Hematopoietic multipotent progenitor cell (in vitro differentiated cells): ENCODE results near the genes MSL3 and CA5B.

- CAGE, long polyA plus RNA: start-site peak on the plus strand at chrX:11758221-11758238, 137 reads
Measured at GRCh38 chrX:11757960-11759044, at the start of gene MSL3. TSS of gene MSL3 (plus strand) at chrX:11758237.

DNA sequence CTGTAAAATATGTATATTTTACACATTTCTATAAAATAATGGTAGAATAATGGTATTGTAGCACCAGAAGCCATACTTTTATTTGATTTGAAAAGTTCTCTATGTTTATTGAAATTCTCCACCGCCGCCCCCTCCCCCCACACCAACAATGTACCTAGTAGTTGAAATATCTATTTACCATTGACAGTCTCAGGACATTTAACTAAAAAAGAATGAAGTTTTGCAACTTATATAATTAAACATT, 59.2 kb upstream of the FRMPD4 start:
- CAGE, long polyA plus RNA: no peak

DNA sequence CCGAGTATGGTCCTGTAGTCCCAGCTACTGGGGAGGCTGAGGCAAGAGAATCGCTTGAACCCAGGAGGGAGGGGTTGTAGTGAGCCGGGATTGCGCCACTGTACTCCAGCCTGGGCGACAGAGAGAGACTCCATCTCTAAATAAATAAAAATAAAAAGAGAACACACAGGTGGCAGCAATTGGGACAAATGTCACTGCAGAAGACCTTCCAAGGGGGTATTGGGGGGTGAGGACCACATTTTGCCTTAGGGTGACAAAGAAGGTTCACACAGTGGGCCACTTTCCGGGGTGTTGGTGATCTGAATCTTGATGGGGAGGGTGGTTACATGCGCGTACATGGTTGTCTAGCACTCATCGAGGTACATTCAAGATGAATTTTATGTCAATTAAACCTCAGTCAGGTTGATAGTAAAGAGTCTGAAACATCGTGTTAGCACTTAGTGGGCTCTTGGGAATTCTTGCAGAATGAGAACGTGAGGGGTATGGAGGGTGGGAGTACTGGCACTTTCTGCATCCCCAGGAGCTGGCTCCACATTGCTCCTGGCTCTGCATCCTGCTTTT, 20.5 kb upstream of the TMSB4X start:
- CAGE, long polyA plus RNA: no peak

DNA sequence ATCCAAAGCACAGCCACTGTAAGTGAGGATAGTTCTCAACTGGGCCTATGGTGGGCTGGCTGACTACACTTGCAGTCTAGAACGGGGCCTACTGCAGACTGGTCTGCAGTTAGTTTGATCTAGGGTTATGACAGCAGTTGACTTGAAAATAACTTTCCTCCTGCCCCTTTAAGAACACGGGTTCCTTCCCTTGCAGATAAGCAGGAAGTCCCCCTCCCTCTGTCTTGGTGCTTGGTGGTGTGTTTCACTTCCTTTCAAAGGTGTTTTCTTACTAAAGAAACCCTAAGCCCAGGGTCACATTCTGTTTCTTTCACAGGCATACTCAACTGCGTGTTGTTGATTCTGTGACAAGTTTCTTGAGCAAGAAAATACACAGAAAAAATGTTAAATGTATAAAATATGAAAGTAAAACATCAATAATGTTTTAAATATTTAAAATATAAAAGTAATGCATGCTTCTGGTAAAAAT, 18.0 kb upstream of the TMSB4X start:
- CAGE, long polyA plus RNA: no peak

- CAGE, long polyA plus RNA: no peak
Measured at GRCh38 chrX:12977190-12977736, 2.4 kb downstream of the TMSB4X start.

DNA sequence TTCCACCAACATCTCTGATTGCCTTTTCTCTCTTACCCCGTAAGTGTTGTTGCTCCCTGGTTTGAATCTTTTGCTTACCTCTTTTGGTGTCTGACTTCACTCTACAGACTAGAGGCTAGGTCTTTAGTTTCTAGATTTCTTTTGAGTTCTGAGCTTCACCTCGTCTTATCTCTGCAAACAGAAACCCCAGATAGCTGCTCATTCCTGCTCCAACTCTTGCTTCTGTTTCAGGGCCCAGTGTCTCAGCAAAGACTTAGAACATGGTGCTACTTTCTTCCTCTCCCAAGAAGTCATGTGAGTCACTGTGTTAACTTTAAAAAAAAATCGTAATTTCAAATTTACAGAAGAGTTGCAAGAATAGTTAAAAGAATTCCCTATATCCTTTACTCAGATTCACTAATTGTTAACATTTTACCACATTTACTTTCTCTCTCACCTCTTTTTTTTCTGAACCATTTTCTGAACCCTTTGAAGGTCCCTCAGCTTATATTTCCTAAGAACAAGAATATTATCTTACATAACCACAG, 11.6 kb downstream of the TMSB4X start:
- CAGE, long polyA plus RNA: no peak

GRCh38 chrX:13033227-13033477, 11.3 kb downstream of the FAM9C start:
- CAGE, long polyA plus RNA: no peak

DNA sequence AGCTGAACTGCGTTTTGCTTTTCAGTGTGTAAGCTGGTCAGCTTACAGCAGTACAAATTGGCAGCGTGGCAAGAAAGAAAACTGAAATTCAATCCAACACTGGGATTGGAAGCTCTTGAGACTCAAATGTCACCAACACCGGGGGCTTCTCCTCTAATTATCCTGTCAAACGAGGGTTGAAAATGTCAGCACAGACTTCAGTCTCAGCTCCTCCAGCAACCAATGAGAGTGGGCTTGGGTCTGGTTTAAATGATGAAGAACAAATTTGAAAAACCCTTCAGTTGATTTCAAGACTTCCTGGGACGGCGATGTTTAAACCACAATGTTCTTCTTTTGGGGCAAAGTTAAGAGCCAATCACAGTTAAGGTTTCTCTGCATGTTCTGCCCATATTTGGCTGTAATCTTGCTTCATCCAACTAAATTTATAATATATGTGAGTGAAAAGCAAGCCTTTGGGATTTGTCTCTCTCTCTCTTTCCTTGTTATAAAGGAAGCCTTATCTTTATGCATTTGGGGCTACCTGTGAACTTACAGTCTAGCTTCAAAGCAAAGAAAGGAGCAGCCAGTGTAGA, 46.6 kb upstream of the FAM9C start:
- CAGE, long polyA plus RNA: no peak

GRCh38 chrX:13092176-13092984, 48.0 kb upstream of the FAM9C start:
- CAGE, long polyA plus RNA: no peak

DNA sequence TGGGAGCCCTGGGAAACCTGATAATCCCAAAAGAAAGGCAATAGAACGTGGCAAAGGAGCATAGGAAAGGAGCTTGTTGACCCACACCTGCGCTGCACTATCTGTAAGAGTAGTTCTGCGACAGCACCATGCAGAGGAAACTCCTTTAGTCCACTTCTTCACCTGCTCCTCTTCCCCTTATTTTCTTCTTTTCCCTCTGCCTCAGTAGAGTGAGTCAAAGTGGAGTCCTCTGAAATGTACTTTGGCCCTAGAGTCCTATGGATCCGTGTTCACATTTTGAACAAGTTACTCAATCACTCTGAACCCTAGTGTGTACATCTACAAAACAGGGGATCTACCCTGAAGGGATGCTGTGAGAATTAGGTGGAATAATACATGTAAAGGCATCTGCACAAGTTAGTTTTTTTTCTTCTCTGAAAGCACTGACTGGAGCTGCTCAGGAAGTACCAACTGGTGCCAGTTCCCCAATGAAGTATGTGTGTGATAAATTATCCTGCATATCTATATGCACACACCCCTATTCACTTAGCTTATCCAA, 118.4 kb upstream of the FAM9C start:
- CAGE, long polyA plus RNA: no peak

- CAGE, long polyA plus RNA: no peak
Measured at GRCh38 chrX:13516863-13517175, 52.6 kb upstream of the EGFL6 start.

DNA sequence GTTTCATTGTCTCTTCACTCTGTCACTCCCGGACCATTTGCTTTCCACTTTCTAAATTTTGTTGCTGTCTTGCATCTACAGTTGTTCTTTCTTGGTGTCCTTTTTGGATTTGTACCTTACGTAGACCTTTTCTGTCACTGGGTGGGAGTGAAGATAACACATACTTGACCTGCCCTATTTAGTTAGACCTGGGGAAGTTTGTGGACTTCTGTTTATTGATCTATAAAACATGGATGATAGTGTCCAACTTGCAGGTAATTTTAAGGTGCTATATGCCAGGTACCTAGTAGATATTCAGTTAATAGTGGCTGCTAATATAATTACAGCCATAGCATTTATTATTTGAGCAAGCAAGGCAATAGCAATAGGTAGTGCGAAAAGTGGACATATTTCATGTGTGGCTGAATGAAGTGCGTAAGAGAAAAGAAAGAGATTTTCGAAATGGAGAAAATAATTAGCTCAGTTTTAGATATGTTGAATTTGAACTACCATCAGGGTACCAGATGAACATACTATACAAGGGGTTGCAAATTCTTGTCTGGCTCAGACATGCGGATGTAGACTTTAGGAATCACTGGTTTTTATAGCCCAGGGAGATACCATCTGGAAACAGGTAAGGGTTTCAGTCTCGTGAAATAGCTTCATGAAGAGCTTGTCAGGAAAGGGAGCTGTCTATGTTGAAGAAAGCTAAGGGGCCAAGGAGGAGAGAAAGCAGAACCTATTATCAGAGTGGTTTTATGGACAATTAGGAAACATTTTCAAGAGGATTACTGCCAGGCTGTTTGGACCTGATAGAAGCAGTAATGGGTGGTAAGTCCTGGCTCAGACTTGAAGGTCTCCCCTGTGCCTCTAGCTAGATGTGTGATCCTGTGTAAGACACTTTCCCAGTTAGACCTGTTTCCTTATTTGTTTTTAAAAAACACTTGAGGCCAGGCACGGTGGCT, 6.5 kb downstream of the RAB9A start:
- CAGE, long polyA plus RNA: no peak

GRCh38 chrX:15342862-15343276, 7.5 kb upstream of the PIGA start:
- CAGE, long polyA plus RNA: no peak

- CAGE, long polyA plus RNA: no peak
Measured at GRCh38 chrX:15601673-15602331, 1.0 kb upstream of the ACE2 start.

GRCh38 chrX:15737759-15738403, at the start of gene CA5B:
TSS of gene CA5B (plus strand) at chrX:15738270.
- CAGE, long polyA plus RNA: start-site peak on the plus strand at chrX:15738255-15738334, 408 reads

DNA sequence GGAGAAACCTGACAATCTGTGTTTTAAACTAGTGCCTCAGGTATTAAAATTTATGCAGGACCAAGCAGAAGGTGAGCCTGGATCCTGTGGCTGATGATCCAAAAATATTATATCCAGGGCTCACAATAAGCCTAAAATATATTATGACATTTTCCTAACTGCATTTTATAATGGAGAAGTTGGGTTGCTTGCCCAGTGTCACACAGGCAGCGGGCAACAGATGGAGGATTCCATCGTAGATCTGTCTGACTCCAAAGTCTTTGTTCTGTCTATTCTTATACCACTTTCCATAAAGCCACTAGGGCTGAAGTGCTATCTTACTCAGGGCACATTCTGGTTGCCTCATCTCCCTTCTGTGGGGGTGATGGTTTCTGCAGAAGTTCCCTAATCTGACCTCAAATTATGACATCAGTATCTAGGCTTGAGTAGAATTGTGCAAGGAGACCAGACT, 56.9 kb upstream of the AP1S2 start:
- CAGE, long polyA plus RNA: no peak

DNA sequence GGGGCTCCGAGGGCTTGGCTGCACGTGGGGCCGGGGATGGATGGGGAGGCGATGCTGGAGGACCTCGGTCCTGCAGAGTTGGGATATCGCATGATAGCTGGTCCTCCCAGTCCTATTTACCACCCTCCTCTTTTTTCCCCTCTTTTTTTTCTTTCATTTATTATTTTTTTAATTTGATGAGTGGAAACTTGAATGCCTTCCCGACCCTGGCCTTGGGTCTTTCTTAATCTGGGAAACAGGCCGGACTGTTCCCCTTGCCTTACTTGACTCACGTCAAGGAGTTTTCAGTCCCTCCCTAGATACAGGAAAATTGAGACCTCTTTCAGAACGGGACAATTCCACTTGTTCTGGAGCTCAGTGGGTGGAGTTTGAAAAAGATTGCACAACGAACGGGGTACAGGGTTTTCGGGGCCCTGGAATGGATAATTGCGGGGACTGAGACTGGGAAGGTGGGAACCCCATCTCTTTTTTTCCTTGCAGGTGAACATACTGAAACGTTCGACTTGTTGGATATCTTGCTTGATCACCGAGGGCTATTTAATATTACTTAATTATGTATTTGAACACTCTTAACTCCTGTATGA, 1.1 kb downstream of the TXLNG start:
- CAGE, long polyA plus RNA: no peak

DNA sequence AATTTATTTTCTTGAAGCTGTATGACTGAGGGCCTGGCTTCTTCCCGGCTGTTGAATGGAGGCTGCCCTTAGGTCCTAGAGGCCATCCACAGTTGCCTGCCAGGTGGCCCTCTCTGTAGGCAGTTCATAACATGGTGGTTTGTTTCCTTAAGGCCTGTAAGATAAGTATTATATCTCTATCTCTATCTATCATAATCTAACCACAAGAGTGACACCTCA, 201.8 kb upstream of the NHS start:
- CAGE, long polyA plus RNA: no peak

DNA sequence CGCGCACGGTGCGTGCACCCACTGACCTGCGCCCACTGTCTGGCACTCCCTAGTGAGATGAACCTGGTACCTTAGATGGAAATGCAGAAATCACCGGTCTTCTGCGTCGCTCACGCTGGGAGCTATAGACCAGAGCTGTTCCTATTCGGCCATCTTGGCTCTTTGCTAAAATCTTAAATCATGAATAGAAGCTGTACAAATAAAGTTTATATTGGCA, 26.7 kb upstream of the NHS start:
- CAGE, long polyA plus RNA: no peak

GRCh38 chrX:17374634-17374833, 466 bp upstream of the NHS start:
- CAGE, long polyA plus RNA: no peak